Esophagus squamous epithelium (tissue), 4 donors: Measurements from ENCODE around the gene NDRG4.

DNA sequence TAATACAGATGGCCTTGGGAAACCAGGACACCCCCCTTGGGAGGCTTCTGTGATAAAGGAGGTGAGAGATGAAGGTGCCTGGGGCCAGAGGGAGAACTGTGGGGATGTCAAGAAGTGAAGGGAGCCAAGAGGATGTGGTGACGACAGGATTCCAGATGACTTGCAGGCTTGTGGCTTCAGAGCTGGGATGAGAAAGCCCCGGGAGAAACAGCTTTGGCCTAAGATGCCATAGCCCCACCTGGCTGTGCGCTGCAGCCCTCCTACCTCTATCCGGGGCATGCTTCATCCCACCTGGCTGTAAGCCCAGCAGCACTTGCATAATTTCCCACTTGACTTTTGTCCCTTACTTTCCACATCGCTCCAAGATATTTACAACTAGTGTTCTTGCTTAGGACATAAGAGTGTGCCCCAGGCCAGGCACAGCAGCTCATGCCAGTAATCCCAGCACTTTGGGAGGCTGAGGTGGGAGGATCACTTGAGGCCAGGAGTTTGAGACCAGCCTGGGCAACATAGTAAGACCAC, 29.3 kb downstream of the GINS3 start:
- PRO-cap: no peak
- RAMPAGE, long total RNA, 4 experiments: no peak in any of the 4 experiments

- PRO-cap: no peak
- RAMPAGE, long total RNA, 4 experiments: no peak in any of the 4 experiments
These were observed 41.7 kb downstream of the GINS3 start for GRCh38 chr16:58433860-58434511.

DNA sequence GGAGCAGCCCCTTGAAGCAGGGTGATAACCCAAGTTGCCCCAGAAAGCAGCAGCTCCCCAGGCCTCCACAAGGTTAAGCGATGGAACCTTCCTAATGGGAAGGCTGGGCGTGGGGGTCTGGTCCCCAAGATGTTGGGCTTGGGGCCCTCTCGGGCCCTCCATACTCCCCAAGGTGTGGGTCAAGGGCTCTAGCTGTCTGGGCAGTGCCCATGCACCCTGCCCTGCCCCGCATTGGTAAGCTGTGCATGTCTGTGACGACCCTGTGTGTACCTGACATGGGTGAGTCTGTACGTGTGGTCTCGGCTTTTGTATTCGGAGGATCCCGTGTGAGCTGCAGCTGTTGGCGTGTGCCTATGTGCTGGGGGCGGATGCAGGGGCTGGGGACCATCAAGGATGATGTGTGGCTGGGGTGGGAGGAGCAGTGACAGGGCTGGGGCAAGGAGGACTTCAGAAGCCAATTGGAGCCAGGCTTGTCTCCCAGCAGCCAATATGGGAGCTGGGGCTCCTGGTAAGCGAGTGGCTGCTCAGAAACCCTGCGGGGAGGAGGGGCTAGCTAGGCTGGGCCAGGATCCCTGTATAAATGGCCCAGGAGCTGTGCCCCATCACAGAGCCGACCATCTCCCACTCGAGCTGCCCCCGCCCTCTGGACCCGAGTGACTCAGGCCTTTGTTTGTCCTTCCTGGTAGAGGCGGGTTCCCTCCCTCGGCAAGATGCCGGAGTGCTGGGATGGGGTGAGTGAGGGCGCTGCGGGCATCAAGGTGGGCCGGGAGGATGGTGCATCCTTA, at the start of gene NDRG4:
TSS of gene NDRG4 (plus strand) at position 605 of the 785 bp plus-strand sequence.
- PRO-cap: unidirectional peak, plus-strand start at position 605 of the sequence
- RAMPAGE, long total RNA, 4 experiments: no peak in any of the 4 experiments

- PRO-cap: bidirectional peak, plus-strand start at chr16:58516223, minus-strand start at chr16:58516089
- RAMPAGE, long total RNA, 4 experiments: no peak in any of the 4 experiments
These were observed 515 bp downstream of the SETD6 start for GRCh38 chr16:58515658-58516405.

DNA sequence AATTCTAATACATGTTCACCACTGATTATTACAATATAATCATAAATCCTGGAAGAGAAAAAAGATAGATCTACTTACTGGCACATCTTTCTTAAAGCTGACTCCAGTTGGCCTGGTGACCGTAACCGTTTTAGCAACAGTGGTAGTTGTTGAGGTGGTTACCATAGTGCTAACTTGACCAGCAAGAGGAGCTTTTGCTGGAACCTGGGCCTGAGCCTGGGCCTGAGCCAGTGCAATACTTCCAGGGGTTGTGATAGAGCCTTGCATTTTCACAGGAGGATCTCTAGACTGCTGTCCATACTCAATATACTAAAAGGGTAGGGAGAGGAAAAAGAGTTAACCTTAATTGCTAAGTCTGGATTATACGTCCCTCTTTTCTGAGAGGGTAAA, 36.2 kb downstream of the SETD6 start:
- PRO-cap: no peak
- RAMPAGE, long total RNA, 4 experiments: no peak in any of the 4 experiments

DNA sequence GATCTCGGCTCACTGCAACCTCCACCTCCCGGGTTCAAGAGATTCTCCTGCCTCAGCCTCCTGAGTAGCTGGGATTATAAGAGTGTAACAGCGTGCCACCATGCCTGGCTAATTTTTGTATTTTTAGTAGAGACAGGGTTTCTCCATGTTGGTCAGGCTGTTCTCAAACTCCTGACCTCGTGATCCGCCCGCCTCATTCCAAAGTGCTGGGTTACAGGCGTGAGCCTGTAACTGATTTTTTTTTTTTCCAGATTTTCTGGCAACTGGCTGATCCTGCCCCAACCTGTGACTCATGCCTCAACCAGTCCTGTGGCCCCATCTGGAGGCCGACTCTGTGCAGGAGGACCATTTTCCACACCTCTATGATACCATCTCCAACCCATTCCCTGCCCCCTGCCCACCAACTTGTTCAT, 8.5 kb upstream of the CNOT1 start:
- PRO-cap: no peak
- RAMPAGE, long total RNA, 4 experiments: no peak in any of the 4 experiments

DNA sequence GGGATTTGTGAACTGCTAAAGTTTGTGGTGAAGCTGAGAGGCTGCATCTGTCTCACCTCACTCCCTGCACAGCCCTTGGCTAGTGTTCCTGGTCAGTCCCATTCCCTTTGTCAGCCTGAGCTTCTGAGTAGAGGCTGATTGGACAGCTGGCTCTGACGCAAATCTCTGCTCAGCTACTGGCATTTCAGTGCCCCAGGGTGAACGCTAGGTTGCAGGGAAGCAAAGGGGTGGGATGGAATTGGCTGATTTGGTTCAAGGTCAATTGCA, 23.1 kb upstream of the CNOT1 start:
- PRO-cap: no peak
- RAMPAGE, long total RNA, 4 experiments: no peak in any of the 4 experiments

GRCh38 chr16:58755980-58756268, 21.8 kb upstream of the GOT2 start:
- PRO-cap: no peak
- RAMPAGE, long total RNA, 4 experiments: no peak in any of the 4 experiments

GRCh38 chr16:61055582-61055937, 980.7 kb downstream of the CDH8 start:
- PRO-cap: no peak
- RAMPAGE, long total RNA, 4 experiments: no peak in any of the 4 experiments

DNA sequence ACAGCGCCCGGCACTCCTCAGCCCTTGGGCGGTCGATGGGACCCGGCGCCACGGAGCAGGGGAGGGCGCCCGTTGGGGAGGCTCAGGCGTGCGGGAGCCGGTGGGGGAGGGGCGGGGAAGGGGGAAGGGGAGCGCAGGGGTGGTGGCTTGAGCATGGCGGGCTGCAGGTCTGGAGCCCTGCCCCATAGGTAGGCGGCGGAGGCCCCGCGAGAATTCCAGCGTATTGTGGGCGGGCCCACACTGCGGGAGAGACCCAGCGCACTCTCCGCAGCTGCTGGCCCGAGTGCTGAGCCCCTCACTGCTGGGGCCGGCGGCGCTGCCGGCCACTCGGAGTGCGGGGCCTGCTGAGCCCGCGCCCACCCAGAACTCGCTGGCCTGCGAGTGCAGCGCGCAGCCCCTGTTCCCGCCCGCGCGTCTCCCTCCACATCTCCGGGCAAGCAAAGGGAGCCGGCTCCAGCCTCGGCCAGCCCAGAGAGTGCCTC, 907.5 kb downstream of the CDH8 start:
- PRO-cap: no peak
- RAMPAGE, long total RNA, 4 experiments: no peak in any of the 4 experiments

DNA sequence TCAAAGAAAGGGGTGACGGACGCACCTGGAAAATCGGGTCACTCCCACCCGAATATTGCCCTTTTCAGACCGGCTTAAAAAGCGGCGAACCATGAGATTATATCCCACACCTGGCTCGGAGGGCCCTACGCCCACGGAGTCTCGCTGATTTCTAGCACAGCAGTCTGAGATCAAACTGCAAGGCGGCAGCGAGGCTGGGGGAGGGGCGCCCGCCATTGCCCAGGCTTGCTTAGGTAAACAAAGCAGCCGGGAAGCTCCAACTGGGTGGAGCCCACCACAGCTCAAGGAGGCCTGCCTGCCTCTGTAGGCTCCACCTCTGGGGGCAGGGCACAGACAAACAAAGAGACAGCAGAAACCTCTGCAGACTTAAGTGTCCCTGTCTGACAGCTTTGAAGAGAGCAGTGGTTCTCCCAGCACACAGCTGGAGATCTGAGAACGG, 234.5 kb downstream of the CDH8 start:
- PRO-cap: no peak
- RAMPAGE, long total RNA, 4 experiments: no peak in any of the 4 experiments

- PRO-cap: unidirectional peak, minus-strand start at chr16:65004678
- RAMPAGE, long total RNA, 4 experiments: no peak in any of the 4 experiments
These were observed 117.2 kb downstream of the CDH11 start for GRCh38 chr16:65004585-65005150.

- PRO-cap: unidirectional peak, minus-strand start at chr16:65071635
- RAMPAGE, long total RNA, 4 experiments: no peak in any of the 4 experiments
These were observed 50.3 kb downstream of the CDH11 start for GRCh38 chr16:65071325-65072278.

DNA sequence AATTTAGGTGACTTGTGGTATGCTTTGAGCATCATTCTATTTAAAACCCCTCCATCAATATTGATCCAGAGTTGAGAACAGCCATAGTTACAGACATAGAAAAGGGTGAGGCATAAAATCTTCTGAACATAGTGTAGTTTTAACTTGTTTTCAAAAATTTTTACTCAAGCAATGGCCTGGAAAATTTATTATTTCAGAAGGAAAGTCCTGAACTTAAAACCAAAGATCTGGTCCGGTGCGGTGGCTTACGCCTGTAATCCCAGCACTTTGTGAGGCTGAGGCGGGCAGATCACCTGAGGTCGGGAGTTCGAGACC, 66.0 kb upstream of the CDH11 start:
- PRO-cap: no peak
- RAMPAGE, long total RNA, 4 experiments: no peak in any of the 4 experiments

GRCh38 chr16:65249593-65250272, 127.9 kb upstream of the CDH11 start:
- PRO-cap: no peak
- RAMPAGE, long total RNA, 4 experiments: no peak in any of the 4 experiments

DNA sequence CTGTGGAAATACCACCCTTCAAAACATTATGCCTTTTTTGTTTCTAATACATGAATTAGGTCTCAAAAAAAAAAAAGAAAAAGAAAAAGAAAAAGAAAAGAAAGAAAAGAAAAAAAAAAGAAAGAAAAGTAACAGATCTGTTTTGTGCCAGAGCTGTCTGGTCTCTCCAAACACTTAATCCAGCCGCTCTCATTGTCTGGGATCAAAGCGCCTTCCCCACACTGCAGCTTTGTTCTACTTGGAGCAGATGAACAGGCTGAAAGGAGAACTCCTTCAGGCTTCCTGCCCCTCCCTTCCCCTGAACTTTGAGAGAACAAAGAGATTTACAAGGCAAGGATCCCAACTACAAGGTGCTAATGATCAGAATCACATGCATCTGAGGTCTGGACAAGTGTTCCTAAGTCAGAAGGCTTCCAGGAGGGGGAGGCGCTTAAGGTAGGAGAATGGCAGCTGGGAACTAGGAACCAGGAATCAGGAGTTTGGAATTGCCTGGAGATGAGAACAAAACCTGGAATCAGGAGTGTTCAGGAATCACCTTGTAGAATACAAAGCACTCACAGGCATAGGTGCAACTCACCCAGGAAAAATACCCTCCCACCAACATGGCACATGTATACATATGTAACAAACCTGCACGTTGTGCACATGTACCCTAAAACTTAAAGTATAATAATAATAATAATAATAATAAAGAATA, 606.3 kb upstream of the CDH11 start:
- PRO-cap: unidirectional peak, minus-strand start at position 236 of the sequence
- RAMPAGE, long total RNA, 4 experiments: no peak in any of the 4 experiments

DNA sequence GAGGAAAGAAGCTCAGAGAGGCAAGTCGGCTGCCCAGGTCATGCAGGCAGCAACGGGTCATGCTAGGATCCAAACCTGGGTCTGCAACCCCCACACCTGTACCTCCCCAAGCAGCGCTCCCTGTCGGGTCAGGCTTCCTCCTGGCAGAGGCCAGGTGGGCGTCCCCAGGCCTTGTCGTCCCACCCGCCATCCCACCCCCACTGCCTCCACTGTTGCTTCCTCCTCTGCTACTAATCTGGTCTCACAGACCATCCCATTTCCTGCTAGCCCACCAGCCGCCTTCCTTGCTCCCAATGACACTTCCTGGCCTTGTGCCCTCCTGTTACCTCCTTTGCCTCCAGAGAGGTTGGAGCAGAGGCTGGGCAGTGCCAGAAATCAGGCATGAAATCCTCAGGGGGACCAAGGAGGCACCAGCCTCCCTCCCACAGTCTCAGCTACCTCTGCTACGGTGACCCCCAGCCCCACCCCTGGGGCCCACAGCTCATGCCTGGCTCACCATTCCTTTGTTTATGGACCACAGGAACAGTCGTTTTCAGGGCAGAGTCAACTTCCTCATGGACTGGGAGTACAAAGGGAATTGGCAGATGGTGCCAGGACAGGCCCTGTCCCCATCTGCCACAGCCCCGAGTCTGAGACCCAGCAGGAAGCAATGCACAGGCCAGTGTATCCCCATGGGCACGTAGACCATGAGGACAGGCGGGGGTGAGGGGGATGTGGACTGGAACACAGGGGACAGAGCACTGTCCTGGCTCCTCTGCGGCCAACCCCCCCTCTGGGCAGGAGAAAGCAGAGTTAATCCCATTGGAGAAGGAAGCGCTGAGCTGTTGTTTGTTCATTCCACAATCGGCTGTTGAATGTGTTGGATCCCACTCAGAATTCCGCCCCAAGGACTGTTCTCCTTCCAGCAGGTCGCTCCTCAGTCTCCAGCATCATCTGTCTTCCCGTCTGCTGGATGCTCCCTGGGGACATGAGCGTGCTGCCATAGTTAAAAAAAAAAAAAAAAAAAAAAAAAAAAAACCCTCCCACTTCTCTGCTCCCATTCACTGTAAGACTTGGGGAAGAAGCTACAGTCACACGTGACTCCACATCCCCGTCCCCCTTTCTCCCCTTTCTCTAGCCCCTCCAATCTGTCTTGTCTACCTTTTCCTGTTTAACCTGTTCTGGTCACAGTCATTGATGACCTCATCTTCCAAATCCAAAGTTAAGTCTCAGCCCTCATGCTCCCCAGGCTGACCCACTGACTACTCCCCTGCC, 2.1 kb upstream of the CDH5 start:
- PRO-cap: unidirectional peak, plus-strand start at position 835 of the sequence
- RAMPAGE, long total RNA, 4 experiments: no peak in any of the 4 experiments

GRCh38 chr16:66521575-66522646, 28.0 kb downstream of the TK2 start:
- PRO-cap: bidirectional peak, plus-strand start at chr16:66522255, minus-strand start at chr16:66522253
- RAMPAGE, long total RNA, 4 experiments: no peak in any of the 4 experiments

- PRO-cap: no peak
- RAMPAGE, long total RNA, 4 experiments: no peak in any of the 4 experiments
These were observed 910 bp downstream of the TK2 start for GRCh38 chr16:66548877-66549547.

GRCh38 chr16:66627556-66628204, 23.2 kb downstream of the CMTM3 start:
- PRO-cap: no peak
- RAMPAGE, long total RNA, 4 experiments: no peak in any of the 4 experiments